Foreskin fibroblast (primary cell): ENCODE measurements around a stretch of chr10.

DNA sequence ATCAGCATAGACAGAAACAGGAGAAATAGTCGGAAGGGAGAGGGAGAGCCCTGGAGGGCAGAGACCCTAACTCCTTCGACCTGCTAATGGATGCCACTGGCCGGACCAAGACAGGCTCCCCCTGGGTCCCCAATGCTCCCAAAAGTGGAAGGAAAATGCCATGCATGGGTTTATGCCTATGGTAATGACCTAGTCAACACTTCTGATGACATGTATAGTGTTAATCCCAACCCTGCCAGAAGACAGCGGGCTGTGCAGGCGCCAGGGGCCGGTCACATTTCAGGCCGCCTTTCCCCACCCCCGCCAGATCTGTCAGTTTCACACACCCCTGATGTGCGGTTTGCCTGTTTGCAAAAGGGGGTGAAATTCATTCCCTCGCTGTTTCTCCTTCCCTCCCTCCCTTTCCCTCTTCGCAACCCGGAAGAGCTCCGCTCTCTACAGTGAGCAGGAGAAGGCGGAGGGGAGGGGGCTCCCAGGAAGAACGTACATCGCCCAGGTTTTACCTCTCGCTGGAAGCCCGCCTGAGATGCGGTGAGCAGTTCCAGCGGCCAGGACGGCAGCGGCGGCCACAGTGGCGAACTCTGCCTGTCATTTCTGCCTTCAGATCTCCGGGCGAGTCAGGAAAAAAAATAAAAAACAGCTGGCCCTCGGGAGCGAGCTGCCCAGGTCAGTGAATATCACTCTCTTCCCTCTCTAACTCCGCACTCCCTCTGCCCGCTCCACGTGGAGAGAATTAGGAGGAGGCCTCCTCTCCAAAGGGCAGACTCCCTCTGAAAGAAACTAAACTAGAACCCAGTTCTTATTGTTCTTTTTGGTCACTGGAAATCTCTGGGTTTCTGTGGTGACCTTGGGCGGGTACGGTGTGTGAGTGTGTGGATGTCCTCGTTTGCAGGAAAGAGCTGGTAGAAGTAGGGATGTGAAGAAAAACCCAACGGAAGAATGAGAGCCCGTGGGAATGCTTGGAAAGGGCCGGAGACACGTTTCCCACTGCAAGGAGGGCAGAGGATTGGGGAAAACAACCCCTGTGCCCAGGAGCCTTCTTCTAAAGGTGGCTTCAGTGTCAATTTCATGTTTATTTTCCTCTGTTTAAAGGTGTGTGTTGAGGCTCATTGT, 9.3 kb upstream of the GATA3 start:
- RRBS = no CpG with 5 or more reads among the region's 38 CpGs

DNA sequence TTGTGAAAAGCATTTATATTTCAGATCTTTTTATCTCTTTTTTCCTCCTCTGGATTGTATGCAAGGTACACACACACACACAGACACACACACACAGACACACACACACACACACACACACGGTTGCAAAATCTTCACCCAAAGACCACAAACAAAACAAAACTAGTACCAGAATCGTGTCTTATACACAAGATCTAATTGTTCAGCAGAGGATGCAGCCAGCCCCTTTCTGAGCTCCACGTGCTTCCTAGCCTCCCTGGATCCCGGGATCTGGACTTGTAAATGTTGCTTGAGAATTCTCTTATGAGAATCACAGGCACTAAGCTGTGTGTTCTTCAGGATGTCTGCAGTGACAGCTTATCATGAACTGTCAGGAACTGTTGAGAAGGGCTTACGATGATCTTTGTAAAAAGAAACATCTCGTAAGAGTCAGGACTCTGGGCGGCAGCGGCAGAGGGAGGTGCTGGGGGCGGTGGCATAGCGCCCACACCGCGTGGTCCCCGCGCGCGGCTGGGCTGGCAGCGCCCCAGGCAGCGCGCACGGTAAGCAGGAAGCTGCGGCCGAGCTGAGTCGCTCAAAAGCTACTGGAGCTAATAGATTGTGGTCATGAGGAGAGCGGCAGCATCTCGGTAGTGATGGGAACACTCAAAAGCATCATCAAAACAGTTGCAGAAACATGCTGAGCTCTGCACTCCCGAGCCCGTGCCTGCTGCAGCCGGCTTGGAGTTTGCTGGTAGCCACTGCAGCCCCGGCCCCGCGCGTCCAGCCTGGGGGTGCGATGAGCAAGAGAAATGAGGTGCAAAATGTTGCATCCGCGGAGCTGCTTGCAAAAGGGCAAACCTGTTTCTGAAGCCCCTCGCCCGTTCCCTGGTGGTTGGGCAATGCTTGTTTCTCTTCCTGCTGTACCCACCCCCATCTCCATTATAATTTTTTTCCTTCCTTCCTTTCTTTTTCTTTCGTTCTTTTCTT, 277.7 kb downstream of the GATA3 start:
- RRBS = no CpG with 5 or more reads among the region's 38 CpGs

DNA sequence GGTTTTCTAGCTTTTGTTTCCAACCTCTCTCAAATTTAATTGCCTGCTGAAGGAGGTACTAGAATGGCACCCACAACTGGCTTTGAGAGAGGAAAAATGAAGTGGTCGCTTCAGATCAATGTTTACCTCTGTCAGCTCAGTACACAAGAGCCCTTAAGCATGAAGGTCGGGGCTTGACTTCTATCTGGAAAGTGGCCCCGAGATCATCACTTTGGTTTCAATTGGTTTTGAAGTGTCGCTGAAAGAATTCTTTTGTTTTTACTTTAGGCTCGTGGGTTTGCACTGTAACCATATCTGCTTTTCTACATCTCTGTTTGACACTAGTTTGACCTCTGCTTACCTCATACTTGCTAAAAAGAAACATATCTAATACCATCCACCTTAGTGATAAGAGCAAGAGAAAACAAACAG, 361.7 kb downstream of the GATA3 start:
- RRBS = no CpG with 5 or more reads among the region's 5 CpGs

DNA sequence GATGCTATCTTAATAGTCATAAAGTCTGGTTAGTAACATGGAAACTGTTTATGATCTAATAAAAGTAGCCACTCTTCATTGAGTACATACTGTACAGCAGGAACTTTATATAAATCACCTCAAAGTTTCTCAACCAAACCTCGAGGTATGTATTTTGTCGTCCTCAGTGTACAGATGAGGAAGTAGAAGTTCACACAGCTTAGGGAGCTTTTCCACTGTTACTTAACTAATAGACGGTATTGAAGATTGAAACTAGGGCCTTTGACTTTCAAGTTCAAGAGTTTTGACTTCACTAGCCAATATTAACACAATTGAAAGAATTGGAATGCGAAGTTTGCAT, 897.2 kb downstream of the GATA3 start:
- RRBS = no CpG with 5 or more reads among the region's 4 CpGs

- RRBS = no CpG with 5 or more reads among the region's 8 CpGs
Measured at GRCh38 chr10:10871867-10872784, 145.5 kb upstream of the CELF2 start.

DNA sequence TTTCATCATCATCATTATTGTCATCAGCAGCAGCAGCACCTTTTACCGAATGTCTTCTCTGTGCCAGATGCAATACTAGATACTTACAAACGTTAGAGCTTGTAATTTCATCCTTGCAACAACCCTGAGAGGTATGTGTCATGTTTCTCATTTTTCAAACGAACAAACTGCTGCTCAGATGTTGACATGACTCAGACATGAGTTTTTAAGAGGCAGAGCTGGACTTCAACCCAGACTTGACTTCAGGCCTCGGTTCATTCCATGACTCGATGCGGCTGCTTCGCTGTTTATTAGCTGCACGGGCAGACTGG, 126.3 kb upstream of the CELF2 start:
- RRBS = no CpG with 5 or more reads among the region's 8 CpGs

DNA sequence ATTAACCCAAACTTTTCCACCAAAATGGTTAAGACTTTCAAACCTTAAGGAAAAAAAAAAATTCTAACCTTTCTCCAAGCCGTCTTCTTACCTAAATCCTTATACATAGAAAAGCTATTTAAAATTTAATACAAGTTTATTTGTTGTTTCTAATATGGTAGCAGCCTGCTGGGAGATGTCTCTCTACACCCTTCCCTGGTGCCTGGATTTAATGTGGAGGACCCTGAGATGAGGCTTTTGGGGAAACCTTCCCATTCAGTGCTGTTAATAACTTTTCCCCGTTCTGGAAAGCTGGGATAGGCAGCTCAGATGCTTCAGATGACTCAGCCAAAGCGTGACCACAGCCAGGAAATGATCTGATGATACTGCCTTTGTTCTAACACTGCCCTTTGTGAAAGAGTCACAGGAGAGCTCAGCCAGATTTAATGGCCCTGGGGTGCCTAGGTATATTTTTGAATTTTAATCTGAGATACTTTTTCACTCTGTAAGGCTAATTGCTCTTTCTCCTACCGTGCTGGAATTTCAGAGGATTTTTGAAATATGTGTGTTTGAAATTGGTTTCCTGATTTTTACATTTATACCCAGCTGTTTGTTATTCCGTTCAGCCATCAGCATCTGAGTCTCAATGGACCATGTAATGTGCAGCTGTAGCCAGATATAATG, 17.6 kb downstream of the CELF2 start:
- RRBS = no CpG with 5 or more reads among the region's 5 CpGs

GRCh38 chr10:11046562-11046846, 28.8 kb downstream of the CELF2 start:
- RRBS = no CpG with 5 or more reads among the region's 6 CpGs

DNA sequence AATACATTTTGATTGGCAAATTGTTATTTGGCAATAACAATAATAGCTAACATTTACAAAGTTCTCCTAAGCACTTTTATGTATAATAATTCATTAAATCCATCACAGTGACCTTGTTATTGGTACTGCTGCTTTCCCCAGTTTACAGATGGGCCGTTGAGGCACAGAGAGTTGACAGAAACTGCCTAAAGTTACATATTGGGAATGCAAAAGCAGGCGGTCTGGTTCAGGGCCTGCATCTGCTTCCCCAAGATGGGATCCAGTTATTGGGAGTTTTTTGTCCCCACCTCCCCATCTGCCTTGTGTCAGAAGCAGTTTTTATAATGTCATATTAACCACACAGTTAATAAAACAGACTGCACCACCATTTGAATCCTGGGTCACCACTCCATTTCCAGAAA, 67.8 kb downstream of the CELF2 start:
- RRBS = no CpG with 5 or more reads among the region's 2 CpGs

DNA sequence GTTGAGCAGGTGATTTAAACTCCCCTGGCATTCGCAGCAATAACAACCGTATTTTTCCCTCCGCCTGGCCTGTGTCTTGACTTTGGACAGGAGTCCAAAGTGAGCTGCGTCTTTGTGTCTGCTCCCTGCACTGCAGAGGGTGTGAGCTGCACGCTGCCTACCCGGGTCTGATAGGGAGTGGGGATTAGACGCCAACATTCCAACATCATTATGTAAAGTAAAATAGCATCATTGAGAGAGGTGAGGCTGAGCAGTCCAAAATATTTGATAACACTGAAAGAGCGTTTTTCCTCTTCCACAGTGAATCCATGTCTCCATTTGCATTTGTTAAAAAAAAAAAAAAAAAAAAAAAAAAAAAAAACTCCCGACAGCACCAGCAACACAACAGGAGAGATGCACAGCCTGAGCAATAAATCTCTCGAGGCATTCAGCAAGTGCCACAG, 68.6 kb downstream of the CELF2 start:
- RRBS = no CpG with 5 or more reads among the region's 10 CpGs

DNA sequence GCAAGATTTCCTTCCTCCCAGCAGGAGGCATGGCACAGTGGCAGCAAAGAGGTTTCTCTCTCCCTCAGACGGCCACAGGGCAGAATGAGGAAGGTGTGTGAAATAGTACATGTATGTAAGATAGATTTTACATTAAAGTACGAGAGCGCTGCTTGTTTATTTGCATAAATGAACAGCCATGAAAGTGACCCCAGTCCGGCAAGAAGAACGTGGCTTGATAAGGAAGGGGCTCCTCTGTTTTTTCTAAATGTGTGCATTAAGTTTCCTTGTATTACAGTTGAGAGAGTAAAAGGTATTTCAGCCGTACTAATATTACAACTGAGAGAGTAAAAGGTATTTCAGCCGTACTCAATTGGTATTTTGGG, 130.2 kb downstream of the CELF2 start:
- RRBS = no CpG with 5 or more reads among the region's 7 CpGs

DNA sequence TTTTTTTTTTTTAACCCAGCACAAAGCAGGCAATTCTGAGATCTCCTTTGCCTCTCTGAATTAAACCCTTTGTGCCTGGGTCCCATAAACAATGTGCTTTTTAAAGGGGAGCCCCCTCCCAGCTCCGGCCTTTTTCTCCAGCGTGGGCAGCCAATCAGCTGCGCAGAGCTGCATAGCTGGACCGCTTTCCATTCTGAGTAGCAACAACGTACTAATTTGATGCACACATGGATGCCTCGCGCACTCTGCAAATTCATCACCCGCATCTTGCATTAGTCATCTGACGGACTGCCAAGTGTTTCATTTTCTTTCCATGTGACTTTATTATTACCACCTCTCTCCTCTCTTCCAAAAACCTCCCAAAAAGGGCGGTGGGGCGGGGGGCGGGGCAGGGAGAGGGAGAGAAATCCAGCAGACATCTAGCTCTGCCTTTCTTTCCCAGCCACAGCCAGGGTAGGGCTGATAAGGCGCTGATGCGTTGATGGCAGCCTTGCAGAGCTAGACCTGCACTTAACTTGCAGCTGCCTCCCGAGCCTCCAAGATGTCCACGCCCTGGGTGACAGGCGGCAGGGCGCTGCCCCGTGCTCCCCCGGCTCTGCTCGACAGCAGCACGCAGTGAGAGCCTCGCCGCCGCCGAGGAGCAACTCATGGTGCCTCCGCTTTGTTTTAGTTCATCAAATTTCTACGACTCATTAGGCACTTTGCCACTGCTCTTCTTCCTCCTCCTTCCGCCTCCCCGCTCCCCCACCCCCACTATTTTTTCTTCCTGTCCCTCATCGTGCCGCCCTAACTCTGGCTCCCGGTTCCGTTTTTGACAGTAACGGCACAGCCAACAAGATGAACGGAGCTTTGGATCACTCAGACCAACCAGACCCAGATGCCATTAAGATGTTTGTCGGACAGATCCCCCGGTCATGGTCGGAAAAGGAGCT, 147.3 kb downstream of the CELF2 start:
- RRBS = 1% methylated on average over 6 of the region's 39 CpGs

DNA sequence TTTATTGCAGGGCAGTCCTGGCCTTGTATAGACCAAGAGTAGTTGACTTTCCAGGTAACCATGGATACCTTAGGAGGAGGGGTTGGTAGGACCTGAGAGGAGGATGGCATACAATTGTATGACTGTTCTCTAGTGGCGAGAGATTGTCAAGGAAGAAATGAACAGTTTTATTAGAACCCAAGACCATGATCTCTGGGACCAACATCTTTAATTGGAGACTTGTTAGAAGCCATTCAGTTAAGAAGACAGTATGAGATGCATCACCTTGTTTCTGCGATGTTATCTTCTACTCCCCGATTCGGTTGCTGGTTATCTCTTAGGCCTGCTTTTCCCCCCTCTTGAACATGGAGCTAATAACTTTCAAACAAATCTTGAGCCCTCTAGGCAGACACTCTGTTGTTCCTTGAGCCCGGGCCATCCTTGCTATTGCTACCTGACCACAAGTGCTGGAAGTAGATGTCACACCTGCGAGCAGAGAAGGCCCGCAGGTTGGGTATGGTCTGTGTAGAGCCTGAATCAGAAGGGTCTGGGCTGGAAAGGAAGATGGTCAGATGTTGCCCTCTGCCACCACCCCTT, 181.4 kb downstream of the CELF2 start:
- RRBS = no CpG with 5 or more reads among the region's 7 CpGs

DNA sequence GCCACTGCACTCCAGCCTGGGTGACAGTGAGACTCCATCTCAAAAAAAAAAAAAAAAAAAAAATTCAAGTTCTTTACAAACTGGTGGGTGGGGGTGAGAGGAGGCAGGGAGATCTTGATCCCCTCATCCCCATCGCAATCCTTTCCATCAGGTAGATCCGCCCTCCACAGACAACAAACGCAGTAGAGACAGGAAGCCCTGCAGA, 216.9 kb downstream of the CELF2 start:
- RRBS = no CpG with 5 or more reads among the region's 3 CpGs

GRCh38 chr10:11311608-11312043, 294.0 kb downstream of the CELF2 start:
- RRBS = no CpG with 5 or more reads among the region's 2 CpGs

DNA sequence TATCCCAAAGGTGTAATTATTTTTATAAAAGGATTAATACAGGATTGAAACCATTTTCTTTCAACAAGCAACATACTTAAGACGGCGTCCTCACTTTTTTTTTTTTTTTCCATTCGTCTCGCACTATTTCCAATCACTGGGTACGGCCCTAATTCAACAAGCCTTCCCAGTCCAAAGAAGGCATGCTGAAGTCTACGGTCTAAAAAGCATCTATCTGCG, 1.0 kb downstream of the USP6NL start:
- RRBS = no CpG with 5 or more reads among the region's 7 CpGs

DNA sequence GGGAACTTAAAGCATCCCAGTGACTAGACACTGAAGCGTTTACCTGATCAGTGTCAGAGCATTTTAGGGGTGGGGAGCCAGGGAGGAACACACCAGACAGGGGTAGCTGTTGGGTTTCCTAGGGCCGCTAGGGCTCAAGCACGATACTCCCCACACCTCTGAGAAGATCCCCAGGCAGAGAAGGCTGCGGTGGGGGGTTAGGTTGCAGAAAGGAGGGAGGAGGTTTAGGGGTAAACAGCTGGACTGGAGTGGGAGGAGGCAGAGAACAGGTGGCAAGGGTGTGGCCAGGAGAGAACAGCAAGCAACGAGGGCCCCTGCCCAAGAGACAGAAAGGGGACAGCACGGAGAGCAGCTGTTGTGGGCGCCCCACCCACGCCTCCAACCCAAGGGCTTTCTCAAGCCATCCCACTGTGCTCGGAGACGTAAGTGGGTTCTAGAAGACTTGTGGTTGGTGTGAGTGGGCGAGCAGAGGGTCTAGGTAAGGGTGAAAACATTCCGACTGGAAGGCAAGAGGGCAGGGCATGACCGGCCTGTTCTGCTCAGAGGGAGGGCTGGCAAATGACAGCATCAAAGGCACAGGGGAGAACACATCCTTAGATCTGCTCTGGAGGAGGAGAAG, 52.7 kb upstream of the USP6NL start:
- RRBS = no CpG with 5 or more reads among the region's 13 CpGs

DNA sequence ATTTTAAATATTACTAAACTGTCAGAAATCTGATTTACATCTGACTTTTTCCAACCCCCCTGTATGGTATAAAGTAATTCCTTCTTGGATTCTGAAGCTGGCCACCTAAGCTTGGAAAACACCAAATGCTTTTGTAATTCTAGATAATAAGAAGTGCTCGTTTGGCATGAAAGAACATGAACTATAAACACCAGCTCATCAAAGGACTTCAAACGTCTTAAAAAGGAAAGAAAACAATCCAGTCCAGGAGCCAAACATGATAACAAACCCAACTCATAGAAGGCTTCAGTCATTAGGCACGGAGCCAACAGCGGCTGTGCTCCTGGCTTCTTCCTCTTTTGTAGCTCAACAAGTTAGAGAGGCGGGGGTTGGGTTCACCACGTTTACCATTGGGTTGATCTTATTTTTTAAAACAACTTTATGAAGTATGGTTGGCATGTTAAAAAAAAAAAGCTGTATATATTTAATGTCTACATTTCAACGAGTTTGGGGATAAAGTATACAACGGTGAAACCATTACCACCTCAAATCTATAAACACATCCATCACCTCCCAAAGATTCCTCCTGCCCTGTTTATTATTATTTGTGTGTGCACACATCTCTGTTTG, 56.3 kb upstream of the ECHDC3 start:
- RRBS = no CpG with 5 or more reads among the region's 8 CpGs

- RRBS = 2% methylated on average over 8 of the region's 20 CpGs
Measured at GRCh38 chr10:11823812-11824137, 619 bp downstream of the PROSER2 start.

DNA sequence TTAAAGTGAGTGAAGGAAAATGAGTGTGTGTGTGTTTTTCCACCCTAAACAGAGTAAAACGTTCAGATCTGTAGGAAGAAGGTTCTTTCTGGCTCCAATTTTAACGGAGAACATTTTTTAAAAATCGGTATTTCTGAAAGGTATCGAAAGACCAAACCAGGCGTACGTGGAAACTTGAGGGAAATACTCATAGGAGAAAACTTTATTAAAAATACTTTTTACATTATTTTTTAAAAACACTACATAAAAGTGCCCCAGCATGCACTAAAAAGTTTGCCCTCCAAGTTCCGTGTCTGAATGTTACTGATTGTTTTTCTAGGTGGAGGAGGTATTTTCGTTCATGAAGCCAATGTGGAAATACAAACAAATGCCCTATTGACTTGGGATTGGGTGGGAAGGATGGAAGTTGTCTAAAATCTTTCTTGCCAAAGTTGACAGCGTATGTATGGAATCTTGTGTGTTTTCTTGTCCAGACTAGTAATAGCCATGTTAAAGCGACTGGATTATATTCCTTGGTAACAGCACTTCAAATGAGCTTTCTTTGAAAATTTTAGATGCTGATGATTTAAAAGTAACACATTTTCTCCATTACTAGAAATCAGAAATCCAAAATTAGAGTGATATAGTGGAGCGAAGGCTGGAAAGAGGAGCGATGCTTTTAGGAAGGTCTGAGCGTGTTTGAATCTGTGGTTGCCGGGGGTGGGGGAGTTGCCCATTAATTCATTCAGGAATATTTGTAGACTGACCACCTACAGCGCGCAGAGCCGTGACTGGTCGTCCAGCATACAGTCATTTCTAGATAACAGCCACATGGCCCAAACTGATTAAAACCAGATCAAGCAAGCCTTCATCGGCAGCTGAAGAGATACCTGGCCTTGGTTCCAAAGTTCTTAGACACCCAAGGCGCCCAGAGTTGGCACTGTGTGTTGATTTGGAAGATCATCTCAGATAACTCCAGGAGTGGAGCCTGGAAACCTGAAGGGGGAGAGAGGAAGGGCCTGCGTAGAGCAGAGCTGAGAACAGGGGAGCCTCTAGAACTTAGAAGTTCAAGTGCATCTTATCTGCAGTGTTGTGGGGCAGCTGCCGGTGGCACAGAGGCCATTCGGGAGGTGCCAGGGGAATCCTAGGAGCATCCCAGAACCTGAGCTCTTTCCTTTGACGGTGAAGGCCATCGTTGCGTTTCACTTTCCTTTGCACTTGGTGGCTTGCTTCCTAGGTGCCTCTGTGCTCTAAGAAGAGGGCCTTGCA, 1.5 kb downstream of the PROSER2 start:
- RRBS = no CpG with 5 or more reads among the region's 26 CpGs